Measurements from ENCODE around the genes KRT27, KRTAP3-1, KRTAP1-5, KRTAP2-4, KRTAP4-16, KRTAP9-6, KRT37 and KRT36.

GRCh38 chr17:40465392-40465671 lies 22.1 kb downstream of the IGFBP4 start:
- PRO-cap, 6 experiments, result no peak in any of the 6 experiments
- RAMPAGE, long total RNA, 2 experiments, result no peak in any of the 2 experiments
- RRBS, result no CpG with 5 or more reads among the region's 7 CpGs

GRCh38 chr17:40474032-40475145 lies 27.0 kb downstream of the TNS4 start:
- PRO-cap, 6 experiments, result no peak in any of the 6 experiments
- RAMPAGE, long total RNA, 2 experiments, result no peak in any of the 2 experiments
- RRBS, result no CpG with 5 or more reads among the region's 17 CpGs

- PRO-cap, 6 experiments, result no peak in any of the 6 experiments
- RAMPAGE, long total RNA, 2 experiments, result no peak in any of the 2 experiments
- RRBS, result no CpG with 5 or more reads among the region's 6 CpGs
Measured at GRCh38 chr17:40534336-40534913, 30.8 kb downstream of the CCR7 start.

GRCh38 chr17:40536272-40537470 lies 28.6 kb downstream of the CCR7 start:
- PRO-cap, 6 experiments, result peak in 3 of 6 experiments; most common plus-strand start chr17:40536574 (in 2); most common minus-strand start chr17:40536456 (in 2)
- RAMPAGE, long total RNA, 2 experiments, result no peak in any of the 2 experiments
- RRBS, result no CpG with 5 or more reads among the region's 21 CpGs

DNA sequence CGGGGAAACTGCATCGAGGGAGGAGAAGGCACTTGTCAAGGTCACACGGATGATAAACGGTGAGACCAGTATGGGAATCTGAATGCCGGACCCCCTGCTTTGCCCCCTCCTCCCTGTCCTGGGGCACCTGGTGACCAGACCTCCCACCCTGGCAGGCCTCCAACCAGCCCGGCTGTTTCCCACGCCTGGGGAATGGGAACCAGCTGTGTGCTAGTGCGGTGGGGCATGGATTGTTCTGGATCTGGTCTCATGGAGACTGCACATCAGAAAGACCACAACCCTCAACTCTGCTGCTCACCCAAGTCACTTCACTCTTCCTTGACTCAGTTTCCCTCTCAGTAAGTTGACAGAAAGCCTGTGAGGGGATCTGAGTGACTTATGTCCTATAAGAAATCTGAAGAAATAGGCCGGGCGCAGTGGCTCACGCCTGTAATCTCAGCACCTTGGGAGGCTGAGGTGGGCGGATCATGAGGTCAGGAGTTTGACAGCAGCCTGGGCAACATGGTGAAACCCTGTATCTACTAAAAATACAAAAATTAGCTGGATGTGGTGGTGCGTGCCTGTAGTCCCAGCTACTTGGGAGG lies 21.6 kb downstream of the CCR7 start:
- PRO-cap, 6 experiments, result no peak in any of the 6 experiments
- RAMPAGE, long total RNA, 2 experiments, result no peak in any of the 2 experiments
- RRBS, result 14% methylated on average over 2 of the region's 13 CpGs

DNA sequence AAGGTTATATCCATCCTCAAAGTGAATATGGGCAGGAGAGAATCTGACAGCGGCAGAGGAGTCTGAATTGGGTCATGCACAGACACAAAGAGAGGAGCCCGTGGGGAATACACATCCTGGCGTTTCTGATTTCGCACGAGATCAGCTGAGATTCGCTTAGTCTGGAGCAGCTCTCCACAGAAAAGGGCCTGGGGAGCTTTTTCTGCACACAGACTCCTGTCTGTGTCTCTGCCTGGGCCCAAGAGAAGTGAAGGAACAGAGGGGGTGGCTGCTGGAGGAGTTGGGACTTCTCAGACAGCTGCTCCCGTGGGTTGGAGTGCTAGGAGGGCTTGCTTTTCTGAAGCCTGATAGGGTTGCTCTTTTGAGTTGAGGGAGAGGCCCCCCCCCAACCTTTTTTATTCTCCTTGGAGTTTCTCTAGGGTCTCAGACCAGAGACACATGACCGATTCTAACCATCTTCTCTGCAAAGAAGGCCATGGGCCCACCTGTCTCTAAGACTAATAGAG lies 15.5 kb downstream of the CCR7 start:
- PRO-cap, 6 experiments, result peak in 5 of 6 experiments; most common plus-strand start position 159 of the sequence (in 5); most common minus-strand start position 45 of the sequence (in 1)
- RAMPAGE, long total RNA, 2 experiments, result no peak in any of the 2 experiments
- RRBS, result no CpG with 5 or more reads among the region's 8 CpGs

- PRO-cap, 6 experiments, result no peak in any of the 6 experiments
- RAMPAGE, long total RNA, 2 experiments, result no peak in any of the 2 experiments
- RRBS, result no CpG with 5 or more reads among the region's 6 CpGs
Measured at GRCh38 chr17:40782352-40782642, at the start of gene KRT27. Gene KRT27 (minus strand): TSS chr17:40782550.

- PRO-cap, 6 experiments, result no peak in any of the 6 experiments
- RAMPAGE, long total RNA, 2 experiments, result no peak in any of the 2 experiments
- RRBS, result no CpG with 5 or more reads among the region's 3 CpGs
Measured at GRCh38 chr17:40904578-40904987, 19.5 kb upstream of the KRT20 start.

GRCh38 chr17:40922151-40922872 lies 15.1 kb downstream of the KRT23 start:
- PRO-cap, 6 experiments, result peak in 2 of 6 experiments; most common minus-strand start chr17:40922460 (in 2)
- RAMPAGE, long total RNA, 2 experiments, result no peak in any of the 2 experiments
- RRBS, result no CpG with 5 or more reads among the region's 7 CpGs

- PRO-cap, 6 experiments, result peak in 1 of 6 experiments; most common minus-strand start chr17:40964512 (in 1)
- RAMPAGE, long total RNA, 2 experiments, result no peak in any of the 2 experiments
- RRBS, result no CpG with 5 or more reads among the region's 4 CpGs
Measured at GRCh38 chr17:40964364-40964772, 2.4 kb downstream of the KRT39 start.

GRCh38 chr17:41008768-41009625 lies at the start of gene KRTAP3-1:
Gene KRTAP3-1 (minus strand): TSS chr17:41009128.
- PRO-cap, 6 experiments, result no peak in any of the 6 experiments
- RAMPAGE, long total RNA, 2 experiments, result no peak in any of the 2 experiments
- RRBS, result no CpG with 5 or more reads among the region's 13 CpGs

DNA sequence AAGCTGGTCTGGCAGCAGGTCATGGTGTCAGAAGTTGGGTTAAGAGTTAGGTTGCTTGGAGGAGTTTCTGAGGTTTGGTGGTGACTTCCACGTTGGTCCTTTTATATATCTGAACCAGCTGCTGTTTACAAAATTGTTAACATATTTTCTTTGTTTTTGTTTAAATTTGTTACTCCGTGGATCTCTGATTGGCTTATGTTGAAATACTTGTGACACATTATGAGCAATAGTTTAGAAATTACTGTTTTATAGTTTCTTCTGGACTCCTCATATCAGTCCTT lies at the start of gene KRTAP1-5:
TSS of gene KRTAP1-5 (minus strand) at position 76 of the 281 bp plus-strand sequence.
- PRO-cap, 6 experiments, result no peak in any of the 6 experiments
- RAMPAGE, long total RNA, 2 experiments, result no peak in any of the 2 experiments
- RRBS, result no CpG with 5 or more reads among the region's 2 CpGs

GRCh38 chr17:41065642-41066200 lies at the start of gene KRTAP2-4:
Gene KRTAP2-4 (minus strand): TSS chr17:41065879.
- PRO-cap, 6 experiments, result no peak in any of the 6 experiments
- RAMPAGE, long total RNA, 2 experiments, result no peak in any of the 2 experiments
- RRBS, result no CpG with 5 or more reads among the region's 20 CpGs

DNA sequence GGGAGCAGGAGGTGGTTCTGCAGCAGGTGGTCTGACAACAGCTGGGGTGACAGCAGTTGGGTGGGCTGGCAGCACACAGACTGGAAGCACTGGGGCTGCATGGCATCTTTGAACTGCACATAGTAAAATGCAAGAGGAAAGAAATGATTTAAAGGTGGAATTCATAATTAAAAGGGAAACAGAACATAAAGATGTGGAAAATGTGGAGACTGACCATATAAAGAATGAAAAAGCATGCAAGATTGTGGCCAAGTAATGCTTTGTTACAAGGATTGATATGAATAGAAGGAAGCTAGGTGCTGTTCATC lies at the start of gene KRTAP4-16:
TSS of gene KRTAP4-16 (minus strand) at position 121 of the 308 bp plus-strand sequence.
- PRO-cap, 6 experiments, result no peak in any of the 6 experiments
- RAMPAGE, long total RNA, 2 experiments, result no peak in any of the 2 experiments

- PRO-cap, 6 experiments, result no peak in any of the 6 experiments
- RAMPAGE, long total RNA, 2 experiments, result no peak in any of the 2 experiments
Measured at GRCh38 chr17:41265209-41265632, at the start of gene KRTAP9-6. Gene KRTAP9-6 (plus strand): TSS chr17:41265378.

- PRO-cap, 6 experiments, result no peak in any of the 6 experiments
- RAMPAGE, long total RNA, 2 experiments, result no peak in any of the 2 experiments
- RRBS, result no CpG with 5 or more reads among the region's 2 CpGs
Measured at GRCh38 chr17:41424403-41424856, at the start of gene KRT37. Gene KRT37 (minus strand): TSS chr17:41424585.

- PRO-cap, 6 experiments, result no peak in any of the 6 experiments
- RAMPAGE, long total RNA, 2 experiments, result no peak in any of the 2 experiments
- RRBS, result no CpG with 5 or more reads among the region's 4 CpGs
Measured at GRCh38 chr17:41489807-41490275, at the start of gene KRT36. Gene KRT36 (minus strand): TSS chr17:41489910.

- PRO-cap, 6 experiments, result no peak in any of the 6 experiments
- RAMPAGE, long total RNA, 2 experiments, result no peak in any of the 2 experiments
- RRBS, result no CpG with 5 or more reads among the region's 13 CpGs
Measured at GRCh38 chr17:41496576-41497392, 7.1 kb upstream of the KRT36 start.

DNA sequence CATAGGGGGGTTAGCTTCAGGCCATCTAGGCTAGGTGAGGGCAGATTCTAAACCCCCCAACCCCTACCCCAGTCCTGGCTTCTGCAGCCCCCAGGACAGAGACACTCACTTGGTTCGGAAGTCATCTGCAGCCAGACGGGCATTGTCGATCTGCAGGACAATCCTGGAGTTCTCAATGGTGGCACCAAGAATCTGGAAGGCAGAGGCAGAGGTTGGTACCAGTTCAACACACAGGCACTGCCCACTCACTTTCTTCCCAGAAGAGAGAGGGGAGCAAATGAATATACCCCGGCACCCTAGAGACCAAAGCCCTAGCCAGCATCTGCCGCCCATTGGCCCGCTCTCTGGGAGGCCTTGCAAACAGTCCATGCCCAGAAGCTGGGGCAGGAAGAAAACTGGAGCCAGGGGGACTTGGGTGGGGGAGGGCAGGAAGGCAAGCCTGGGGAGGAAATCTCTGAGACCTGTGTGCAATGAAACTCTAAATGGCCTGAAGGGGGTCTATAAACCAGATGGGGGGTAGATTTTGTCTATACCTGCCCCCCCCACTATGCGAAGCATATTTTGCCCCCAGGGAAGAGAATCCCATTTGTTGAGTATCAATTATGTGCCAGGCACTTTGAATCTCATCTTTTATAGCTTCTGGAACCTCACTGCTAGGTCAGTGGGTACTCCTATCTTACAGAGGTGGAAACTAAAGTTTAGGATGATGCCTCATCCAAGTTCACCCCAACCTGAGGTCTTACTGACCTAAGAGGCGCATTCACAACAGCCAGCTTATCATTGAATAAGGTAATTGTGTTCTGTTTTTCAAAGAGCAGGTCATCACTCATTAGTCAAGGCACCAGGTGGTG lies 2.8 kb downstream of the KRT19 start:
- PRO-cap, 6 experiments, result no peak in any of the 6 experiments
- RAMPAGE, long total RNA, 2 experiments, result no peak in any of the 2 experiments
- RRBS, result no CpG with 5 or more reads among the region's 8 CpGs

DNA sequence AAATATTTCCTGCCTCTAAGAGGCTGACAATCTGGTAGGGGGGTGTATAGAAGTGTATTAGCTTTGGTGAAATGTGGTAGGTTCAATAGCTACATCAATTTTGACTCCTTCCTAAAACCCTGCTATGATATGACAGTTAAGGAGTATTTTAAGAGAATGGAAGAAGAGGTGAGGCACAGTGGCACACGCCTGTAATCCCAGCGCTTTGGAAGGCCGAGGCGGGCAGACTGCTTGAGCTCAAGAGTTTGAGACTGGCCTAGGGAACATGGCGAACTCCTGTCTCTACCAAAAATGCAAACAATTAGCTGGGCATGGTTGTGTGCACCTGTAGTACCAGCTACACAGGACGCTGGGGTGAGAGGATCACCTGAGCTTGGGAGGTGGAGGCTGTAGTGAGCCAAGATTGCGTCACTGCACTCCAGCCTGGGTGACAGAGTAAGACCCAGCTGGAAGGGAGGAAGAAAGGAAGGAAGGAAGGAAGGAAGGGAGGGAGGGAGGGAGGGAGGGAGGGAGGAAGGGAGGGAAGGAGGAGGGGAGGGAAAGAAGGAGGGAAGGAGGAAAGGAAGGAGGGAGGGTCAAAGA lies 4.7 kb upstream of the KRT19 start:
- PRO-cap, 6 experiments, result no peak in any of the 6 experiments
- RAMPAGE, long total RNA, 2 experiments, result no peak in any of the 2 experiments
- RRBS, result no CpG with 5 or more reads among the region's 7 CpGs